ENCODE results near the gene SHISAL2B.

GRCh38 chr5:61408487-61409250 lies 76.6 kb downstream of the ZSWIM6 start:
- PRO-cap, 2 experiments, result peak in 1 of 2 experiments; most common minus-strand start chr5:61408817 (in 1)

DNA sequence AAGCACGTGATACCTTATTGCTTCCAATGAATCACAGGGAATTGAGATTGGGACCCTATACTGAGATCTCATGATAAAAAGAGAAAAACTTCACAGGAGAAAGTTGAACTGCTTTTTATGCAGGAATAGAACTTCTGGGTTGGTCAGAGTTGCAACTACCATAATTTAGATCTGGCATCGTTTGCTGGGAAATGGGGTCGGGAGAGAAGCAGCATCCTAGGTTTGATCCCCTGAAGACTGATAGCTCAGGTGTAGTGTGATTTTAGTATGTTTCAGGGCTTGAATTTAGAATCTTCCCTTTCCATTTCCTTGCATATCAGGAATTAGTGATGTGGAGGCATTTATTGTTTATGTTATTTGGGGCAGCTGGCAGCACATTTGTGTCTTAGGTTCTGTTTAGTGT lies 80.1 kb downstream of the ZSWIM6 start:
- PRO-cap, 2 experiments, result no peak in any of the 2 experiments

DNA sequence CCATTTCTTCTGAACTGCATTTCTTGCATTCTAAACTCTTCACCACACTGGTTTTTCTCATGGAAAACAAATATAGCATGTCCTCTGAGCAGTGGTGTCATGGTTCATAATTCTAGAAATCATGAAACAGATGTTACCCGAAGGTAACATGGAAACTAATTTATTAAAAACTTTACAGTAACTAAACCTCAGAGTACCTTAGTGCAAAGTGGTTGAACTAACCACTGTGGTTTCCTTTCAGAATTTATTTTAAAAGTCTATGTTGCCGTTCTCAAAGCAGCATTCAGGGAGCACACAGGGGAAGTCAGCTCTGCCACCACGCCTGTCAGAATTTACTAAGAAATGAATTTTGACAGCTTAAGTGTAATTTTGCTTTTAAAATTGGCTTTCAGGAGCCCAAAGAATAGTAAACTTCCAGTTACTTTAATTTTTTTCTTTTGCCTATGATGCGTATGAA lies 202.4 kb downstream of the ZSWIM6 start:
- PRO-cap, 2 experiments, result no peak in any of the 2 experiments

- PRO-cap, 2 experiments, result no peak in any of the 2 experiments
These were observed 49.6 kb upstream of the KIF2A start for GRCh38 chr5:62256170-62257081.

- PRO-cap, 2 experiments, result no peak in any of the 2 experiments
These were observed 38.0 kb upstream of the KIF2A start for GRCh38 chr5:62268021-62268368.

GRCh38 chr5:62287162-62287766 lies 18.7 kb upstream of the KIF2A start:
- PRO-cap, 2 experiments, result no peak in any of the 2 experiments

DNA sequence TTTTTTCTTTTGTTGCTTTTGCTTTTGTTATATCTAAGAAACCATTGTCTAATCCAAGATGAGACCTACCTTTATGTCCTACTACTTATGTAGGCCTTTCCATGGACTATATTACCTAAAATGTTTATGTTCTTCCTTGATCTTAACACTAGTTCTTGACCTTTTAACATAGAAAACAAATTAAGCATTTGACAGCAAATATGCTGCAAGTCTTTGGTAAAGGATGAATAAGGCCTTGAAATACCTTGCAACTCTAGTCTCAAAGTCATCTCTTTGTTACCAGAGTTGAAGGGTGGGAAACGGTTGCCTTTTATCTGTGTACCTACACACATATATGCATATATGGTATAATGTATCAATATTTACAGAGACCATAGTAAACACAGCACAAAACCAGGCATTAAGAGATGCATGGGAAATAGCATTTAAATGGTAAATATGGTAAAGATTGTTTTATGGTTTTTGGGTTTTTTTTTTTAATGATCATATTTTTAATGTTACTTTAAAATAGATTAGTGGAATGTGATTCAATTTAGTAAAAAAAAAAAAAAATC lies 16.5 kb downstream of the KIF2A start:
- PRO-cap, 2 experiments, result no peak in any of the 2 experiments

GRCh38 chr5:62432058-62432669 lies 19.6 kb downstream of the IPO11 start:
- PRO-cap, 2 experiments, result no peak in any of the 2 experiments

DNA sequence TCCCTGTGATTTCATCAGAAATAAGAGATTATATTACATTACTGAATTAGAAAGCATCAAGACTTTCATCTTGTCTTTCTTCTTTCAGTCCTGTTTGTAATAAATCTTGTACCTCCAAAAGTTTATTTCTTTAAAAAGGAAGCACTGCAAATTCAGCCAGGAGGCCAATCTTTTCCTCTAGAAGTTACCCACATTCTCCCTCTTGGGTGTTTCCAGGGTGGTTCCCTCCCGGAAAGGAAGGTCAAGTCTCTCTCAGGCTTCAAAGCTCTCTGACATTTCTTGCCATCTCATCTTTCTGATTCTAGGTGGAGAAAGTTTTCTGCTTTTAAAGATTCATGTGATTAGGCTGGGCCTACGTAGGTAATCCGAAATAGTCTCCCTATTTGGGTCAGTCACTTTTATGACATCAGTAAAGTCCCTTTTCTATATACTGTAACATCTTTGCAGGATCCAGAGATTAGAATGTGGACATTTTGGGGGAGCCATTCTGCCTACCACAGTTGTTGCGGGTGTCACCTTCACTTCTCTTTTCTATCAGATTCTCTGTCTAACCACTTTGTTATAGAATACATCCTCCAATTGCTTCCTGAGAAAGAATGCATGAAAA lies 2.0 kb upstream of the RNF180 start:
- PRO-cap, 2 experiments, result no peak in any of the 2 experiments

DNA sequence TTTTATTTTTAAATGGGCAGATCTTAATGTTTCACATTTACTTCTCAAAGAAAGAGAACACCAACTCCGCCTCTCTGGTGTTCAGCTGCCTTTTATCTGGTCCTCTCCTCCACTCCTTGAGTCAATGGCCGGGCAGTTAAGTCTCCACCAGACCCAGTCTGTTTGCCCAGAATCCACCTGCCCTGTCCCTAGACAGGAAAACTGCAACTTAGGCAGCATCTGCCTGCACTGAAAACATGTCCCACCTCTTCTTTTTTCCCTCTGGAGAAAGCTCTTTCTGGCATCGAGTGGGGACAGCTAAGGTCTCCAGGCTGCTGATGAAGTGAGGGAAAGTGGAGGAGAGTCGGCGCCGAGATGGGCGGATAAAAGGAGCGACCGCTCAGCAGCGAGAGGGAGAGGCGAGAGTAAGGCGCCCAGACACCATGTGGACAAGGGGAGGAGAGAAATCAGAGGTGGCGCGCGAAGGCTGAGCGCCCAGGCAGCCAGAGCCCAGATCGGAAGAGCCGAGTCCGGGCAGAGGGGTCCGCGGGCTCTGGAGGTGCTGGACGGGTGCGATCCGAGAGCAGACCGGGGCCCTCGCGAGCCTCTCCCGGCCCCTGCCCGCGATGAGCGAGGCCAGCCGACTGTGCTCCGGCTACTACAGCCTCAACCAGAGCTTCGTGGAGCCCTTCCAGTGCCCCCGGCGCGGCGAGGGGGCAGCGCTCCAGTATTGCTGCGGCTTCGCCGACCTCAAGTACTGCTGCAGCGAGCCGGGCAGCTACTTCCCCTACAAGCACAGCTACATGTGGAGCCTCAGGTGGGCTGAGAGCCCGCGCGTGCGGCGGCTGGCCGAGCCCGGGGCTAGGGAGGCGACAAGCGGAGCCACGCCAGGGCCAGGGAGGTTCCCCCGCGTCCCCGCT lies at the start of gene SHISAL2B:
Gene SHISAL2B (plus strand): TSS at position 485 of the 899 bp plus-strand sequence.
- PRO-cap, 2 experiments, result no peak in any of the 2 experiments

DNA sequence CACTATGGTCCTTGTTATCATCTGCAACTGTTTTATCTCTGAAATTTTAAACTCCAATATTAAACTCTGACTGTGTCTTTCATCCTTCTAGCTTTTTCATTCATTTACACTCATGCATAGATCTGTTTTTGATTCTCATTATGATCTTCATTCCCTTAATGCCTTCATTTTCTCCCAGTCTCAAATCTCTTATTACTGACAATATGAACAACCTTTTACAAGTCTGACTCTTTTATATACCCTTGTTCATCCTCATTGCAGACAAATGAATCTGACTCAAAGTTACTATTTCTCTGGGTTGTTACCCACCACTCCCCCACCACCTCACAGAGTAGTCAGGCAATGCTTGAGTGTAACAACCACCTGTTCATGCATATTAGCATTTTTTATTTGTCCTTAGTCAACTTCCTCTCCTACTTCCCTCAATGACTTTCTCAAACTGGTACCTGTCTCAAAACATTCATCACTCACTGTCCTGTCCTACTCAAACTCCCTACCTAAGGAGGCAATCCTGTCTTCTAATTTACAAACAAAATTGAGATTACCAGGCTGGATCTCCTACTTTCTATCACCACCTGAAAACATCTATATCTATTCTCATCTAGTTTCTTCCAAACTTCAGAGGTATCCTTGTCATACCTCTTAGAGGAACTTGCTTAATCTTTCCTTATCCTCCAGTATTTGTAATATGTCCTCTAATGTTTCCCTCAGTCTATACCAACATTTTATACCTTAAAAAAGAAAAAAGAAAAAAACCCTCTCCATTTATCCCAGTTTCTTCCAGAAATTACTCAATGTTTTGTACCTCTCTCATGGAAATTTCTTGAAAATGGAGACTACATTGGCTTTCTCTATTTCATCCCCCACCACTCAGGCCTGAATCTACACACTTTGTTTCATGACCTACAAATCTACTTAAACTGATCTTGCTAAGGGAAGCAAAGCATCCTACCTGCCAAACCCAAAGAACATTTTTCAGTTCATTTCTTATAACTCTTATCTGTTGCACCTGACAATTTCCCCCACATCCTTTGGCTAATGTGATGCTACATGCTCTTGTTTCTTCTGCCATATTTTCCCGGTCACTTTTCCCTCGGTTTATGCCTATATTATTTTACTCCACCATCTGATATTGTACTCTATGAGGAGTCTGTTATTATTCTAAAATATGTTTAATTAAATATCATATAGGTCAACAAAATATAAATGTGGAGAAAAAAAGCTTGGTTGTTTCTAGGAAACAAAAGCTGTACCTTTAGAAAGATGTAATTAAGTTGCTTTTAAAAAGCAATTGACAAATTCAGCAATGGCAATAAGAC lies 17.9 kb downstream of the SREK1IP1 start:
- PRO-cap, 2 experiments, result no peak in any of the 2 experiments

- PRO-cap, 2 experiments, result no peak in any of the 2 experiments
These were observed 1.3 kb downstream of the SREK1IP1 start for GRCh38 chr5:64766884-64767927.

DNA sequence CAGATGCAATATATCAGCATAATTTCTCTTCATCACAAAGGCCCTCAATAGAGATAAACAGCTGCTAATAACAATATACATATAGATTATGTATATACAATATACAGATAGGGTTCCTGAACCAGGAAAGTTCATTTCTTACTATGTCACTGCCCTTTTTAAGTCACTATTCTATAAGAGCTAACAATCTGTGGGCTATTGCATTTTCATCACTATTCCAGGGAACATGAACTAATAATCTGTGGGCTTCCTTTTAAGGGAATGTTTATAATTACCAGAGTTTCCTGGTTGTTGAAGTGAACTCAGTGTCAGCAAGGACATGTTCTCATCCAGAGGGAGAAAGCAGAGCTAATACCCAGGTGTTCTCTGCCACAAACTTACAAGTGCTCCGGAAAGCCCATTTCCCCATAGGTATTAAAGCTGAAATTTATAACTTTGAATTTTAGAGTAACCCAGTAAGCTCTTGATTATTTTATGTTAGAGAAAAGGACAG lies 69.6 kb downstream of the CWC27 start:
- PRO-cap, 2 experiments, result no peak in any of the 2 experiments

DNA sequence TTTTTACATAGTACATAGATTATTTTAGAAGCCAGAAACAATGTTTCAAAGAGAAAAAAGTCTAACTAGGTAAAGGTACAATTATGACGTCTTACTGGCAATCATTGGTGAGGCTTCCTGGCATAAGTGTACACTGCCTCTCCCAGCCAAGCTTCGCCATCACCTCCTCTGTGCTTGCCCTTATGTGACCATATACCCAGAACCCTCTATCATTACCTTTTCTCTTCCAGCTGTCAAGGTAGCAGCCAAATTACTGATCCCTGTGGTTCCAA lies 92.9 kb downstream of the NLN start:
- PRO-cap, 2 experiments, result no peak in any of the 2 experiments

DNA sequence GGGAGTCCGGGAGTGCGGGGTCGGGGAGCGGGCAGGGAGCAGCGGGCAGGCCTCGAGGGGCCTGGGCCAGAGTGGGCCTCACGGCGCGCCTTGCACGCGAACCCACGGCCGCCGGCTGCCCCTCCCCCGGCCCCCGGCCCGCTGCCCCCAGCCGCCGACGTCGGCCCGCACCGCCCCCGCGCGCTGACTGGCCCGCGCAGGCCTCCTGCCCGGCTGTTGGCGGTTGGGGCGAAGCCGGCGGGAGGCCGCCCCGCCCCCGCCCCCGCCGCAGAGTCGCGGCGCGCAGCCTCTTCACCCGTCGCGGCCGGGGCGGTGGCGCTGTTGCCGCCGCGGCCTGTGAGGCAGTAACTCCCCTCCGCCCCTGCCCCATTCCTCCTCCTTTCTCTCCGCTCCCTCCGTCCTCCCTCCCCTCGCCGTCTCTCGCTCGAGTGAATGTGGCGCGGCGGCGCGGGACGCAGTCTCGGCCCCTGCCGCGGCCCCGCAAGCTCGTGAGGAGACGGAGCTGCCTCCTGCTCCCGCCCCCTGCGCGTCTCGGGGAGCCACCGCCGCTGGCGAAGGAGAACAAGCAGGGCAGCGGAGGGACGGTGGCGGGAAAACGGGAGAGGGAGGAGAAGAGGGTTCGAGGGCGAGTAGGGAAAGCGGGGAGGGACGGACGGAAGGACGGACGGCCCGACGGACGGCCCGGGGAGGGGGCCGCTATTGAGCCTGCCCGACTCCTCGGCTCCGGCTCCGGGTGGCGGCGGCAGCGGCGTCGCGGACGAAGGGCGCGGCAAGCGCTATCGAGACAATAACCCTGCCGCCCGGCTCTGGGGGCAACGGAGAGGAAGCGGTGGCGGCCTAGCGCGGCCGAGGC lies 686 bp upstream of the ERBIN start:
- PRO-cap, 2 experiments, result peak in 2 of 2 experiments; most common plus-strand start position 298 of the sequence (in 1); most common minus-strand start position 117 of the sequence (in 2)

GRCh38 chr5:65970438-65971170 lies 44.2 kb downstream of the ERBIN start:
- PRO-cap, 2 experiments, result no peak in any of the 2 experiments

- PRO-cap, 2 experiments, result no peak in any of the 2 experiments
These were observed 44.0 kb upstream of the SREK1 start for GRCh38 chr5:66100032-66100564.

DNA sequence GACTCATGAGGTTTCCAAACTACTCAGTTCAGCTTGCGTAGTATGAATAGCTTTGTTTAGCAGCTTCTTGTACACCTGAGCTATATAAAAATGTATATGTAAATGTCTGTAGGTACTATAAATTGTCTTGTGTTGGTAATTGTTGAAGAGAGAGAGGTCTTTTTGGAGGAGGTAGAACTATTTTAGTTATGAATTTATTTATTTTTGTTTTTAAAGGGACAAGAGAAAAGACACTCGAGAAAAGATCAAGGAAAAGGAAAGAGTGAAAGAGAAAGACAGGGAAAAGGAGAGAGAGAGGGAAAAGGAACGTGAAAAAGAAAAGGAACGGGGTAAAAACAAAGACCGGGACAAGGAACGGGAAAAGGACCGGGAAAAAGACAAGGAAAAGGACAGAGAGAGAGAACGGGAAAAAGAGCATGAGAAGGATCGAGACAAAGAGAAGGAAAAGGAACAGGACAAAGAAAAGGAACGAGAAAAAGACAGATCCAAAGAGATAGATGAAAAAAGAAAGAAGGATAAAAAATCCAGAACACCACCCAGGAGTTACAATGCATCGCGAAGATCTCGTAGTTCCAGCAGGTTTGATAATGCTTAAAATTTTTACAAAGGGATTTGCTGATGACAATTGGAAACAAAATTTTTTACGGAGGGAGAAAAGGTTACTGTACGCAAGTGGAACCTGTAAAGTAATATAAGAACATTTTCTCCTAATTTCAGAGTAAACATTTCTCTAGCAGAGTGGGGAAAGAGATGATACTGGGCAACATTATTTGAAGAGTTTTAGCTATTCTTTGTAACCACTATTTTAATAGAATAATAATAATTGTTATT lies 26.5 kb downstream of the SREK1 start:
- PRO-cap, 2 experiments, result no peak in any of the 2 experiments

GRCh38 chr5:66368794-66369206 lies 224.7 kb downstream of the SREK1 start:
- PRO-cap, 2 experiments, result no peak in any of the 2 experiments

DNA sequence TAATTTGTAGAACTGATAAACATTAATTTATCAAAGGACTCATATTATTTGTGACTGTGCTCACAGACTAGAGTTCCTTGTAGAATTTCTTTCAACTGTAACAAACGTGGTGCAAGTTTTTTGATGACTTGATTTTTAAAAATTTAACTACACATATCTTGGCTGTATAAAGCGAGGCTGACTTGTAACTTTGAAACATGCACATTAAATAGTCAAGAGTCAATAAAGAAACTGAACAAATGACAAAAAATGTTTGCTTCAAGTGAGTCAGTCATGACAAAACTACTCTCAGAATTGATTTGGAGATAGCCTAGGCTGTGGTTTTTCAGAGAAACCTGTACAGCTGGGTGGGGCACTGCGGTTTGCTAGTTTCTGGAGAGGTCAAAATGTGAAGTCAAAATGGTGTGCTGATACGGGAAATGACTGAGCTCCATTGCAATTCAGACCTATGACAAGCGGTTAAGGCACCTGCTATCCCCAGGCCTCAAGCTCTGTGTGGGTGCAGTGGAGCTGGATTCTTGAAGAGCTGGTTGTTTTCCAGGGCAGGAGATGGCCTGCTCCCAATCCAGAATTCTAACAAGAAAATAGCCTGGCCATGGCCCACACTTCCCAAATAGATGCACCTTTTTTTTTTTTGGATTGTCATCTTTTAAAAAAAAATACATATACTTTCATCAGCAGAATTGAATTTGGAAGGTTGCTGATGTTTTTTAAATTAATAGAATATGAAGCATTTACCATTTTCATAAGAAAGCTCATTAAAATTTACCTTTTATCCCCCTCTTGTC lies 10.4 kb upstream of the CD180 start:
- PRO-cap, 2 experiments, result no peak in any of the 2 experiments